Heart right ventricle (tissue), 2 donors: ENCODE data around the genes LIME1, DNAJC5 and UCKL1.

- PRO-cap, 2 experiments = no peak in any of the 2 experiments
Observed at GRCh38 chr20:63602829-63603284, 24.0 kb downstream of the GMEB2 start.

DNA sequence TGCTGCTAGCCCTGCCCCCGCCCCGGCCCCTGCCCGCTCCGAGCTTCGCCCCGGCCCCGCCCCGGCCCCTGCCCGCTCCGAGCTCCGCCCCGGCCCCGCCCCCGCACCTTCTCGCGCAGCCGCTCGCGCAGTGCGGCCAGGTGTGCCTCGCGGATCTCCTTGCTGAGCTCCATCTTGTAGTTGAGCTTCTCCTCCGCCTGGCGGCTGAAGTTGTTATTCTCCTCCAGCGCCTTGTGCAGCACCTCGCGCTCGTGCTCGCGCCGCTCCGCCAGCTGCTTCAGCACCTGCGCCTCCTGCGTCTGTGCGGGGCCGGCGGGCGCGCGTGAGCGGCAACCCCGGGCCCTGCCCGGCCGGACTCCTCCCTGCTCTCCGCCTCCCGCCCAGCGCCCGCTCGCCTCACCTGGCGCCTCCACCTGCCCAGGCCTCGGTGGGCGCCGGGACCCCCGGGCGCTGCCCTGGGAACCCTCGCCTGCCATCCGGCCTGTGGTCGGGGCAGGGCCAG, 11.2 kb downstream of the STMN3 start:
- PRO-cap, 2 experiments = peak in 2 of 2 experiments; most common plus-strand start position 111 of the sequence (in 1)

- PRO-cap, 2 experiments = no peak in any of the 2 experiments
Observed at GRCh38 chr20:63694397-63695080, 1.9 kb upstream of the TNFRSF6B start.

GRCh38 chr20:63736070-63736762, at the start of gene LIME1:
Gene LIME1, plus strand, starts transcription at chr20:63736664.
- PRO-cap, 2 experiments = no peak in any of the 2 experiments

- PRO-cap, 2 experiments = peak in 2 of 2 experiments; most common plus-strand start chr20:63738997 (in 1)
Observed at GRCh38 chr20:63738641-63739137, 887 bp upstream of the SLC2A4RG start.

- PRO-cap, 2 experiments = no peak in any of the 2 experiments
Observed at GRCh38 chr20:63863321-63863744, 1.7 kb upstream of the TPD52L2 start.

- PRO-cap, 2 experiments = peak in 2 of 2 experiments; most common plus-strand start chr20:63895092 (in 1); most common minus-strand start chr20:63894880 (in 1)
Observed at GRCh38 chr20:63894827-63895714, at the start of gene DNAJC5. Gene DNAJC5, plus strand, starts transcription at chr20:63895126.

DNA sequence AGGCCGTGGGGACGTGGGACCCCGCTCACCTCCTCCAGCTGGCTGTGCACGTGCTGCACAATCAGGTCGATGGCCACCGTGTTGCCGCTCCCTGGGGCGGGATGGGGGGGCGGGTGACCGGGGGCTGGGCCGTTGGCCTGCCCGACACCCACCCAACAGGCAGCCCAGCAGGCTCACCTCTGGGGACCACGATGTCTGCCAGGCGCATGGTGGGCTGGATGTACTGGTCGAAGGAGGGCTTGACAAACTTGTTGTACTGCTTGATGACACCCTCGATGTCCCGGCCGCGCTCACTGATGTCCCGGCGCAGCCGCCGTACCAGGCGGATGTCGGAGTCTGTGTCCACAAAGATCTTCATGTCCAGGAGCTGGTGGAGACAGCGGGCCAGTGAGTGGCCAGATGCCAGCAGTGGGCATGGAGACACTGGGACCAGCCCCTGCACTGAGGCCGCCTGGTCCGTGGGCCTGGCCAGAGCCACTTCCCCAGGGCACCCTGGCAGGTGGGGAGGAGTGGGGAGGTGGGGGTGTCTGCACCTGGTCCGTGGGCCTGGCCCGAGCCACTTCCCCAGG, 11.8 kb downstream of the UCKL1 start:
- PRO-cap, 2 experiments = no peak in any of the 2 experiments

DNA sequence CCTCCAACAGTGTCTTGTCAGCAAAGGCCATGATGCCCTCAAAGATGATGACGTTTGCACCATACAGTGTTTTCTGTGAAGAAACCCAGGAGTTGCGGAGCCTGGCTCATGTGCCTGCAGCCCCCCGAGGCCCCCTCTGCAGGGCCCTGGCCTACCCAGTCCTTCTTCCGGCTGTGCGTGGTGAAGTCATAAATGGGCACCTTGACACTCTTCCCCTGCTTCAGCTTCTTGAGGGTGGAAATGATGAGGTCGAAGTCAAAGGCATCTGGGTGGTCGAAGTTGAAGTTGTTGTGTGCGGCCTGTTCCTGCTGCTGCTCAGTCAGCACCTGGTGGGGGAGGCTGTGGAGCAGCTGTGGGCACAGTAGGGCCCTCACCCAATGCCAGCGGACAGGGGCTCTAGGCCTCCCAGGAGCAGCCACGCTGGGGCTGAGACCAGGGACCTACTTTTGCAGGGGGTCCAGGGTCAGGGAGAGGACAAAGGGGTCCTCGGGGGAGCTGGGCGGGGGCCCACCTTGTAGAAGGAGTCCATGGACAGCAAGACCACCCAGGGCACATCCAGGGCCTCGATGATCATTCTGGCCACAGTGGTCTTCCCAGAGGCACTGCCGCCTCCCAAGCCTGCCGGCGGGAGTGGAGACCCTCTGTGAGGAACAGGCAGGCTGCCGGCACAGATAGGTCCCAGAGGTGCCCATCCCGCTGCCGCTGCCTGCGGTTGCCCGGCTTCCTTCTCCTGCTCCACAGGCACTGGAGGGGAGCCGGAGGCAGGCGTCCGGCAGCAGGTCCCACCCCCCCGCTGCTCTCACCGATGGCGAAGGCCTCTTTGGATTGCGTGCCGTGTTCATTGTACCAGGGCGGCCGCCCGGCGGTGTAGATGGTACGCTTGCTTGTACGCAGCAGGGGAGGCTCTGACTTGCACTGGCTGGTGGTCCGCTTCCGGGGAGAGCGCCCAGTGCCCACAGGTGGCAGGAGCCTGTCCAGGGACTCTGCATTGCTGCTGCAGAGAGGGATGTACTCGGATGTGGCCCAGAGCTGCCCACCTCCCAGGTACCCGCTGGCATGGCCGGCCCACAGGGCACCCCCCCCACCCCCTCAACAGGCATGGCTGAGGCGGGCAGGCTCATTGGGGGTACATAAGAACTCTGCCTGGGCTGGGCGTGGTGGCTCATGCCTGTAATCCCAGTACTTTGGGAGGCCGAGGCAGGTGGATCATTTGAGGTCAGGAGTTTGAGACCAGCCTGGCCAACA, 10.1 kb downstream of the UCKL1 start:
- PRO-cap, 2 experiments = no peak in any of the 2 experiments

DNA sequence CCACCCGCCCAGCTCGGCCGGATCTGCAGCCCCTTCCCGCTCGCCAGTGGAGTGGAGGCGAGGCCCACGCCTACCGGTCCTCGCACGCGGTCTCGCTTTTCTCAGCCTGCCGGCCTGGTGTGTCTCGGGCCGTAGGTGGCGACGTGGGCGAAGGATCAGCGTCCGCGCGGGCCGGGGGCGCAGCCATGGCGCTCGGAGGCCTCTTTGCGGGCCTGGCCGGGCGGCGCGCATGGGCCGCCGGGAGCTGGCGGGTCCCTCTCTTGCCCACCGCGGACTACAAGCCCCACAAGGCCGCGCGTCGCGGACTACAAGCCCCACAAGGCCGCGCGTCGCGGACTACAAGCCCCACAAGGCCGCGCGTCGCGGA, at the start of gene UCKL1:
UCKL1 (minus strand) TSS at position 231 of the 367 bp plus-strand sequence.
- PRO-cap, 2 experiments = peak in 2 of 2 experiments; most common minus-strand start position 206 of the sequence (in 1)

GRCh38 chr20:64025728-64026138, 10.2 kb upstream of the C20orf204 start:
- PRO-cap, 2 experiments = no peak in any of the 2 experiments

GRCh38 chr20:64044417-64045704, 4.6 kb downstream of the SOX18 start:
- PRO-cap, 2 experiments = peak in 2 of 2 experiments; most common plus-strand start chr20:64044959 (in 2); most common minus-strand start chr20:64044813 (in 1)

DNA sequence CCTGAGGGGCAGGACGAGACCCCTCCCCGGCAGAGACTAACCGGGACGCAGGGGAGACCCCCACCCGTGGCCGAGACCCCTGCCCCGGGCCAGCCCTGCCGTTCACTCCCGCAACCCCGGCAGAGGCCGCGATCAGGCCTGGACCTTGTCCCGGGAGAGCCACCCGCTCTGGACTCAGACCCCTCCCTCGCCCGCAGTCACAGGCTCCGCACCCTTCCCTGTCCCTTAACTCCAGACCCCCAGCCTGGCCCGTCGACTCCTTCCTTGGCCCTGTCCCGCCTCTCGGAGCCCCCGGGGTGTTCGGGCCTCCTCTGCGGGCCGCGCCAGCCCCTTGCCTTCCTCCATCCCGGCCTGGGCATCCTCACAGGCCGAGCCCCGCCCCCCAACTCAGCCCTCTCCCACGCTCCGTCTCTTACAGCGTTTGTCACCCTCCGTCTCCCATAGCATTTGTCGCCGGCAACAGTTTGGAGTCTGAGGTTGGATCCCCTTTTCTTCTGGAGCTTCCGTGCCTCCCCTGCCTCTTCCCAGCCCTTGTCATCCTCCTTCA, 549 bp downstream of the TCEA2 start:
- PRO-cap, 2 experiments = no peak in any of the 2 experiments

DNA sequence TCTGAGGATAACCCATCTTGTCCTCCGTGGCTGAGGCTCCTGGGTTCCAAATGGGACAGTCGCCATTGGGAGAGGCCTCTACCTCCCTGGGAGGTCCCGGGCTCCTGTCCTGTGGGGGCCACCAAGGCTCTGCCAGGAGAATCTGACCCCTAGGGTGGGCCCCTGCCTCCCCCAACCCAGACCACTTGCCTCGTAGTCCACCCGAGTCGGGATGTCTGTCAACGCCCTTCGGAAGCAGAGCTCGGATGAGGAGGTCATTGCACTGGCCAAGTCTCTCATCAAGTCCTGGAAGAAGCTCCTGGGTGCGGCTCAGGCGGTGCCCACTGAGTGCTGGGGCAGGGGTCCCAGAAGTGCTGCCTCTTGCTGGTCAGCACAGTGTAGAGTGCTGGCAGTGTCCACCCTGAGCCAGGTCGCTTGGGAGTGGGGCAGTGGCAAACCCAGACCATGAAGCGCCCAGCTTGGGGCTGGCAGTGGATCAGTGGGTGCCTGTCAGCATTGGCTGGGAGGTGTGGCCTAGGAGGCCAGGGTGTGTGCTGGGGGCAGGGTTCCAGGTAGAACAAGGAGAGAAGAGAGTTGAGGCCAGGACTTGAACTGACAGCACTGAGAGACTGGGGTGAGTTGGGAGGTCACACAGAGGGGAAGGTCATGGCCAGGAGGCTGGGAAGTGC, 3.9 kb downstream of the TCEA2 start:
- PRO-cap, 2 experiments = no peak in any of the 2 experiments

DNA sequence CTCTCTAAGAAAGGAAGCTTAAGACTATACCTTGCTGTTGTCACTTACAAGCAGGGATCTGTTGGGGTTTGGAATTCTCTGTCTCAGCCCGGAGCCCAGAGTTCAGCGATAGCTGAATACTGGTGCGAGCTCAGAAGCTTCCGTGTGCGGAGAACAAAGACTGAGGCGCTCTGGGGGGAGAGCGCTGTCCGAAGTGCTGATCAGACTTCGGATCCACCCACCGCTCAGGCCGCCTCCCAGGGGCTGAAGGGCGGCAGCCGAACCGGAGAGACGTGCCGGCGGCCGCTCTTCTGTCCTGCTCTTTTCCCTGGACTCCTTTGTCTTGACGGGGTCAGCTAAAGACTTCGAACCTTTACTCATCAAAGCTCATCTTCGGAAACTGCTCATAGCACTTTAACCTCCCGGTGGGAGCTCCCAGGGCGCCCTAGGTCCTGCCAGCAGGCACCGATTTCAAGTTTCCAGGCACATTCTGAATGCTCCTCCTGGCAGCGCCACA, 2.3 kb upstream of the MYT1 start:
- PRO-cap, 2 experiments = no peak in any of the 2 experiments

- PRO-cap, 2 experiments = no peak in any of the 2 experiments
Observed at GRCh38 chr20:64222168-64222581, 33.4 kb upstream of the PCMTD2 start.

DNA sequence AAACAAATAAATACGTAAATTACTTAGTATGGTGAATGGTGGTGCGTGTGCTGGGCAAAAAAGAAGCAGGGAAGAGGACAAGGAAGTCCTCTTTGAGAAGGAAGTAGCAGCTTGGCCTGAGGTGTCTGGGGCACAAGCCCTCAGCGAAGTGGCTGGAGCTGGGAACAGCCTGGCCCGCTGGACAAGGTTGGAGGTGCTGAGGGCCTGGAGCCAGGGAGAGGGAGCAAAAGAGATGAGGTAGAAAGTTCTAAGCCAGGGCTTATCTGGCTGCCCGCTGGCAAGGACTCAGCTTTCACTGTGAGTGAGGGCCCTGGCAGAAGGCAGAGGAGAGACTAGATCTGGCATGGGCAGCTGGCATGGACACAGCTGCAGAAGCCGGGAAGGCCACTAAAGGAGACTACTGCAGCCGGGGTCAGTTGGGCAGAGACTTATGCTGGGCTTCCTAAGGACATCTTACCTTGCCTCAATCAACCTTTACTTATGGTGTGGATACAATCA, 21.8 kb upstream of the PCMTD2 start:
- PRO-cap, 2 experiments = peak in 1 of 2 experiments; most common plus-strand start position 371 of the sequence (in 1); most common minus-strand start position 150 of the sequence (in 1)